IMR-90 (cell line): ENCODE measurements around a stretch of chr13.

- RRBS: no CpG with 5 or more reads among the region's 9 CpGs
CAGE:
- cytosol, long polyA plus RNA: no peak
- long polyA plus RNA: no peak
- nucleus, long polyA plus RNA: no peak
Observed at GRCh38 chr13:27970962-27971238, 1.8 kb upstream of the CDX2 start.

DNA sequence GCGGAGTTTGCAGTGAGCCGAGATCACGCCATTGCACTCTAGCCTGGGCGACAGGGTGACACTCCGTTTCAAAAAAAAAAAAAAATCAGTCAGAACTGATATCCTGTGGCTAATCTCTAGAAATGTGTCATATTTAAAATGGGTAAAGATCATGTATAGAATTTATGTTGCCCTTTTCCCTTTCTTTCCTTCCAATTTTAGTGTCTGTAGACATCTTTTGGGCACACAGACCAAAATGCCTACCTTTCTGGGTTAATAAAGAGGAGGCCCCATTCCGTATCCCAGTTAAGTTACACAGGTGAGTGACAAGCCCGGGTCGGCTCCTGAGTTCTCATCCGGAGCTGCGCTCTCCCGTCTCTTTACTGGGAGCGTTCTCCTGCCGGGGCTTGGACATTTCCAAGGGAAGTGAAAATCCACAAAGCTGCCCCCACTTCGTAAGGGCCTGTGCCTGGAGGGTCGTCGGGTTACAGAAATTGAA is 6.0 kb upstream of the CDX2 start:
- RRBS: 0% methylated on average over 3 of the region's 16 CpGs
CAGE:
- cytosol, long polyA plus RNA: no peak
- long polyA plus RNA: no peak
- nucleus, long polyA plus RNA: no peak

GRCh38 chr13:27976741-27977353 is 7.7 kb upstream of the CDX2 start:
- RRBS: no CpG with 5 or more reads among the region's 10 CpGs
CAGE:
- cytosol, long polyA plus RNA: no peak
- long polyA plus RNA: no peak
- nucleus, long polyA plus RNA: no peak

DNA sequence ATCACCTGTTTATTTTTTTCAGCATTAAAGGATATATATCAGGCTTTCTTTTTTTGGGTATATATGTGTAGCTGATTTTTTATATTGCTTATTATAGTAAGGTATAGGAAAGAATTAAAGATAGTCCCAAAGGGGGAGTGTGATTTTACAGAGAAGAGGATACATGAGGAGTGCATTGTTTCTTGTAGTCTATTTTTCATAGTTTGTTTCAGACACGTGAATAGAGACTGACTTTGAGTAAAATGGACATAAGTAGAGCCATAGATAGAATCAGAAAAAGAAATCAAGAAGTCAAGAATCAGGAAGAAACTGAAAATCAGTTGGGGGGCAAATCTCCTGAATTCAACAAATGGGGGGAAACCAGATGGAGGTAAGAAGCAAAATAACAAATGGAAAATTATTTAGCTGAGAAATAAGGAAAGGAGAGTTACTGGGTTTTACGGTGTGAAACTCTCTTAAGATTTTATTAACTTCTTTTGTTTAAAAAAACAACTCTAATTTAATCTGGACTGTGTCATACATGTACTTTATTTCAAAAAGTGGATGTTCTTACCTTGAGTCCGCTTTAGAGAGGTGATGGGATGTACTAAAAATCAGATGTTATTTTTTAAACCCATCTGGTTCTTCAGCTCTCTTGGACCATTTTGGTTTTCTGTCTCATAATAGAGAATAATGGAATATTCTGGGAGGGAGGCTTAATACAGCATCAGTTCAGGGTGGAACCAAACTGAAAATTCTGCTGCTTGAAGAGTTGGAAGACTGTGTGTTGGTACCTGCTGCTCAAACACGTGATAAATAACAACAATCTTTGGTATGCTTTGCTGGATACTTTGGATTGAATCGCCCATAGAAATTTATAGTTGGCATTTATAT is 136.6 kb downstream of the PAN3 start:
- RRBS: no CpG with 5 or more reads among the region's 5 CpGs
CAGE:
- cytosol, long polyA plus RNA: no peak
- long polyA plus RNA: no peak
- nucleus, long polyA plus RNA: no peak

- RRBS: no CpG with 5 or more reads among the region's 2 CpGs
CAGE:
- cytosol, long polyA plus RNA: no peak
- long polyA plus RNA: no peak
- nucleus, long polyA plus RNA: no peak
Observed at GRCh38 chr13:28277124-28277645, 138.8 kb downstream of the PAN3 start.

DNA sequence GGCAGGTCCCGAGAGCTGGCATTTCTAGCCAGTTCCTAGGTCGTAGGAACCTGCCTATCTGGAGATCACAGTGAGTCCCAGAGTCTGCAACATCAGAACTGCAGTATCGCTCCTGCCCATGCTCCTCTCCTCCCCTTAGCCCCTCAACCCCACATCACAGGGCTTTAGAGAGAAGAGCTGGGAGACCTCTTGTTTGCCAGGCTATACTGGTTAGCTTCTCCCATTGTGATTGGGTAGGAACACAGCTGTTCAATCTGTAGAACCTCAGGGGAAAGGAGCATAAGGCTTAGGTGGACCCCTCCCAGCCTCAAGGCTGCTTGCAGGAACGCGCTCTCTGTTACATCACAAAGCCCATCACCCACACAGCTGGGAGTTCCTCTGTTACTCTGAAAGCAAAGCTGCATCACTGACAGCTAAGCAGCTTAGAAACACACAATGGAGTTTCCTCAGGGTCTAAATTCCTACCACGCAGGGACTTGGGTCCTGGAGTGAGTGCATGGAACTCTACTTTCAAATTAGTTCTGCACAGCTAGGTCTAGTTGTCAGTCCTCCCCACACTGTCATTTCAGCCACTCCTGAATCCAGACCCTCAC is 169.9 kb downstream of the PAN3 start:
- RRBS: no CpG with 5 or more reads among the region's 6 CpGs
CAGE:
- cytosol, long polyA plus RNA: no peak
- long polyA plus RNA: no peak
- nucleus, long polyA plus RNA: no peak

DNA sequence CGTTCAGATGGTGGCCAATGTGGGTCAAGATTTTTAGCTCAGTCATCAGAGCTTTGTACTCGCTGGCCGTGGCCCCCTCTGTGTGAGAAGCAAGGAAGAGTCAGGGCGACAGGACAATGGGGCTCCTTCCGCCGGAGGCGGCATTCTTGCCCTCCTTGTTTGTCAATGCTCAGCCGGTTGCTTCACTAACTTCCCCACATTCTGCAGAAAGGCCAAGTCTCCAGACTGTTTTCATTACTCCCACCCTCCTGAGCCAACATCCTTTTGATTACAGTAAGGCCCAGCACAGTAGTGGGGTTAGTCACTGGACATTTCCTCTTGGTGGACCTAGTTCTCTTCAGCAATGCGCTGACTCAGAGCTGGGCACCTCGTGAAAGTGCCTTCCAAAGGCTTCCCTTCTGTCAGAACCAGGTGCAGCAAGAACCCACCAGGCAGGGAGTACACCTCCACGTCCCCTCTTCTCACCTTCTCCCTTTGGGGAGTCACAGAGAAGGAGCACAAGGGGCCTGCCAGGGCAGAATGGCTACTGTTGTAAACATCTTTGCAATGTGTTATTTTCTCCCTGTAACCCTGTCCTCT is 165.2 kb downstream of the FLT1 start:
- RRBS: 20% methylated on average over 1 of the region's 11 CpGs
CAGE:
- cytosol, long polyA plus RNA: no peak
- long polyA plus RNA: no peak
- nucleus, long polyA plus RNA: no peak

DNA sequence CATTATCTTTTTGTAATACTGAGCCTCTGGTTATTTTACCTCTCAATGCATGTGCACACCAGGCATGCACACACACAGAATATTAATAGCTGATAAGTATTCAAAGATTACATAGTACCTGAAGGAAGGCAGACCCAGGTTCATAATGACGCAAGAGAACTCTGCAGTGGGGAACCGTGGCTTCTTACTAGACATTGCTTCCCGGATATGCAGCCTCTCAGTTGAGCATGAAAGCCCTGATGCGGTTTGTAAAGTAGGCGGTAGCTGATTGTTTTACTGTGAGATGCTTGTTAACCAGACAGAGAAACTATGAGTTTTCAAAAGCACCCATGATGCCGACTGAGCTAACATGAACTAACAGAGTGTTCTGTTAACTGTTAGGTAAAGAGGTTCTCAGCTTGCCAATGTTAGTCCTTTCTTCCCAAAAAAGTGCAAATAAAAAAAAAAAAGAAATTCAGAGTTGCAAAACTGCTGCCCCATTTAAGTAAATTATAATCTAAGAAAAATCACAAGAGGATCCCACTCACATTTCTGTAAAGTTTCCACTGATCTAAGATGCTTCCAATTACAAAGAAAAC is 2.3 kb downstream of the FLT1 start:
- RRBS: no CpG with 5 or more reads among the region's 6 CpGs
CAGE:
- cytosol, long polyA plus RNA: no peak
- long polyA plus RNA: no peak
- nucleus, long polyA plus RNA: no peak

DNA sequence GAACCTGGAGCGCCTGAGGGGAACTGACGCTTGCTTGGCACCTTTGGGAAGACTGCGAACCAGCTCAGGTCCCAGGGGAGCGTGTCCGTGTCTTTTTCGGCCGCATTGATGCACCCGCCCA is 656 bp upstream of the FLT1 start:
- RRBS: no CpG with 5 or more reads among the region's 8 CpGs
CAGE:
- cytosol, long polyA plus RNA: no peak
- long polyA plus RNA: no peak
- nucleus, long polyA plus RNA: no peak

DNA sequence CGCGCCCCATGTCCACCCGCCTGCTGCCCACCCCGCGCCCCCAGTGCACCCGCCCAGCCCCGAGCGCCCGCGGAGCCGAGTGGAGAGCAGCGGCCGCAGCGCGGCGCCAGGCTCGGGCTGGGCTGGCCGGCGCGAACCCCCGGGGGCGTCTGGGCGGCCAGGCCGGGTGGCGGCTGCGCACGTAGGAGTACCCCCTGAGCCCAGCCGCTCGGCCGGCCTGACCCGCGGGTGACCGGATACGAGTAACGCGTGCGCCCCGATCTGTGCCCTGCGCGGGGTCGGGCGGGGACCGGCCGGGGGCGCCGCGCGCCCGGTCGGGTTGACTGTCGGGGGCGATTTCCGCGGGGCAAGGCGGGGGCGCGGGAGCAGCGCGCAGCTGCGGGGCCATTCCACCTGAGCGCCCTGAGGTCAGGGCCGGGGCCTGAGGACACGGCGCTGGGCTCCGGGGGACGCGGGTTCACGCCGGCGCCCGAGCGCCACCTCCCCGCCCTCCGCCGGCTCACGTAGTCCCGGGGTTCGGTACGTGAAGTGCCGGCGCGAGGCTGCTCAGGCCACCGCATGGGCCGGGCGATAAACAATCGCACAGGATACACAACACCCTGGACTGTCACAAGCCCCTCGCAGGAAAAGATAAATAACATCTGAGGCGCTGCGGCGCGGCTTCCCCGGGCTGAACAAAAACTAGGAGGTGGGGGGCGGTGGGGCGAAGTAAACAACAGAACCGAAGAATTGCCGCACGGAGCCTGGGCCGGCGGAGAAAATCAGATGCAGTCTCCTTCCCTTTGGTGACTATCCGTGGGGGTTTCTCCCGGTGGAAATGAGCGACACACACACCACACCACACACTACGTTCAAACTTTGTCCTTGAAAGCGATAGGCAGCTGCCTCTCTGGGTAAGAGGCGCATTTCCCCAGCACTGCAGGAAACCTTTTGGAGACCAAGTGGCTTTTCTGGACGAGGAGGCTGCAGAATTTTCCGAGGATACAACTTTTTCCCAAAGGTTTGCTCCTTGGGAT is 37.7 kb upstream of the FLT1 start:
- RRBS: 7% methylated on average over 39 of the region's 107 CpGs
CAGE:
- cytosol, long polyA plus RNA: no peak
- long polyA plus RNA: no peak
- nucleus, long polyA plus RNA: no peak

DNA sequence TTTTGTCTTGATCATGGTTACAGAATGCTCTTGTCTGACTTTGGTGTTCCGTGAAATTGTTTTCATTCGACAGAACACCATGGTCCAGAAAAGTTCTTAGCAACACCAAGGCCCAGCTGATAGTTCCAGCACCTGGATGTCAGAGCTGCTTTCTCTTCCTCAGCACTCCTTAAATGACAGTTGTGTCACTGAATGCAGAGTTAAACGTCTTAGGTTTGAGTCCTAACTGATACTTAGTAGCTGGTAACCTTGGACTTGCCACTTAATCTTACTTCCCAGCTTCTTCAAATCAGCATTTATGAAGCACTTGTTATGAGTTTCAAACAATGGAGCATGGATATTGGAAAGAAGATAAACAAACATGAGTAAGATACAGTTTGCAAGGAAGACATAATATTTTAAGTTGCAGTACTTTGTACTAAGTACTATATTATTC is 1.2 kb upstream of the SLC46A3 start:
- RRBS: no CpG with 5 or more reads among the region's 3 CpGs
CAGE:
- cytosol, long polyA plus RNA: no peak
- long polyA plus RNA: no peak
- nucleus, long polyA plus RNA: no peak

- RRBS: no CpG with 5 or more reads among the region's 1 CpG
CAGE:
- cytosol, long polyA plus RNA: no peak
- long polyA plus RNA: no peak
- nucleus, long polyA plus RNA: no peak
Observed at GRCh38 chr13:28741185-28741513, 22.4 kb upstream of the SLC46A3 start.

DNA sequence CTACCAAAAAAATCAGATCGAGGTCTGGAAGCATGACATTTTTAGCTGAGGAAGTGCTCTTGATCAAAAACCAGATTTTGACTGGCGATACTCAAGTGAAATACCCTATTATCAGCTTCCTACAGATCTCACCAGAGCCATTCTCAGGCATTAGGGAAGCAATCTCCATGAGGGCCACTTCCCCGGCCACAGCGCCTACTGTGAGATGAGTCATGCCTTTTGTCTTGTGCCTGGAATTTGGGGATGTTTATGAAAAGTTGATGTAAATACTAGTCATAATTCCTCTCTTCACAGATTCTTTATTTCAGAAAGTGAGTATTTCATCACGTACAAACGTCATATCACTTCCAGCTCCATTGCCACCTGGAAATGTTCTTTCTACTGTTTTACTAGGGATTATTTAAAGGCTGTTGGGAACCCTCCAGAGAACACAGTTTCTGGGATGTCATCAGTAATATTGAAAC is 25.3 kb upstream of the SLC46A3 start:
- RRBS: no CpG with 5 or more reads among the region's 6 CpGs
CAGE:
- cytosol, long polyA plus RNA: no peak
- long polyA plus RNA: no peak
- nucleus, long polyA plus RNA: no peak

- RRBS: no CpG with 5 or more reads among the region's 15 CpGs
CAGE:
- cytosol, long polyA plus RNA: no peak
- long polyA plus RNA: no peak
- nucleus, long polyA plus RNA: no peak
Observed at GRCh38 chr13:29508426-29509076, 86.9 kb downstream of the SLC7A1 start.

- RRBS: no CpG with 5 or more reads among the region's 20 CpGs
CAGE:
- cytosol, long polyA plus RNA: no peak
- long polyA plus RNA: no peak
- nucleus, long polyA plus RNA: no peak
Observed at GRCh38 chr13:29509633-29510670, 85.5 kb downstream of the SLC7A1 start.

- RRBS: no CpG with 5 or more reads among the region's 4 CpGs
CAGE:
- cytosol, long polyA plus RNA: no peak
- long polyA plus RNA: no peak
- nucleus, long polyA plus RNA: no peak
Observed at GRCh38 chr13:29810365-29811063, 39.9 kb downstream of the UBL3 start.

DNA sequence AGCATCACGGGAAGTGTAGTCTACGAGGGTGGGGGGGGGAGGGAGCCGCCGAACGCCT is 136 bp upstream of the UBL3 start:
- RRBS: no CpG with 5 or more reads among the region's 5 CpGs
CAGE:
- cytosol, long polyA plus RNA: no peak
- long polyA plus RNA: no peak
- nucleus, long polyA plus RNA: no peak

DNA sequence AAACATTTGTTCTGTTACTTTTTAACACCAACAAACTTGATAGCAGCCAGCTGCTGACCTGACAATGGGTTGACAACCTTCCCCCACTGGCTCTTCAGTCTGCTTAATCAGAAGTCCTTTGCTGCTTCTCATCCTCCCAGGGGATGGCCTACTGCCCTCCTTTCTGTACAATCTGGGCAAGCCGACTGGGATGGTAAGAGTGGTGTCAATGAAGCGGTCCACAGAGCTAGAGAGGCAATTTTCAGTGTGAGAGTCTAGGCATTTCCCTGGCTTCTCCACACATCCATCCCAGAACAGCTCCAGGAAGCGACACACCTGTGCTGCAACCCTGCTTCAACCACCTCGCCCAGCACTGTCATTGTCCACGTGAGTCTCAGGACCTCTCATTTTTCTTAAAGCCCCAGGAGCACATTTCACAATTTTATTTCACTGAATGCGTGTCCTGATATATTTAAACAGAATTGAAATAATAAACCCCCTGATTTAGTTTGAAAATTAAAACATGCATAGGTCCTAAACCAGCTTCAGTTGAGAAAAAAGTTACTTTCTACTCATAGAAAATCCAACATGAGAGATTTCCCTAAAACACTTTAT is 15.5 kb upstream of the UBL3 start:
- RRBS: no CpG with 5 or more reads among the region's 6 CpGs
CAGE:
- cytosol, long polyA plus RNA: no peak
- long polyA plus RNA: no peak
- nucleus, long polyA plus RNA: no peak

DNA sequence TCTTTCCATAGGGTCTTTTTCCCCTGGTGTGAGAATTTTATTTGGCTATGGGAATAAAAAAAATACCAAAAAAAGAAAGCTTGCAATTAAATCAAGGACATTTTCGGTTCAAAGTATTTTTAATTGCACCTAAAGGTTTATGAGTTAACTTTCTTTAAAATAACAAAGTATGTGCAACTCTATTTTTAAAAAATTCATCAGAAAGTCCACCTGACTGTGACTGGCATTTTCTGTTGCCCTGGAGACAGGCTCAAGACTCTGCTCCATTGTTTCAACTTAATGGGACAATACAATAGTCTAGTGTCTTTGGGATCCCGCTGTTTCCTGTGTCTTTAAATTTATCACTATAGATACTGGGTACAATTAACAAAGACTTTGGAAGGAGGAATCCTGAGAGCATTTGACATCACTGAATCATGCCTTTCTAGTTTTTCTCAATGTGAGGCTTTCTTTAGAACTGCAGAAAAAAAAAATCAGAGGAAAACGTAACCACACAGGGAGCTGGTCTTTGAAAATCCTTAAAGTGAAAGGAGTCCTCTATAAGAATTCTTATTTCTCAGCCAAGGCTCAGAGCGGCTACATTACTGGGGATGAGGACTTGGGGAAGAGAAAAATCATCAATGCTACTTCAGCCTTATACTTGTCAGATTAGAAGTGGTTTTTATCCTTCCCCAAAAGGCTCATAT is 34.2 kb upstream of the UBL3 start:
- RRBS: no CpG with 5 or more reads among the region's 4 CpGs
CAGE:
- cytosol, long polyA plus RNA: no peak
- long polyA plus RNA: no peak
- nucleus, long polyA plus RNA: no peak

GRCh38 chr13:29923511-29924467 is 73.4 kb upstream of the UBL3 start:
- RRBS: no CpG with 5 or more reads among the region's 12 CpGs
CAGE:
- cytosol, long polyA plus RNA: no peak
- long polyA plus RNA: no peak
- nucleus, long polyA plus RNA: no peak